HT1080 (cell line): ENCODE results near the gene SMARCA2.

RAMPAGE:
- cytosol, long total RNA, result no peak
- long total RNA, result no peak
- nucleus, long total RNA, result no peak
Measured at GRCh38 chr9:1299038-1299540, 248.9 kb downstream of the DMRT2 start.

RAMPAGE:
- cytosol, long total RNA, result no peak
- long total RNA, result start-site peak on the plus strand at chr9:2015278-2015368, 30 reads
- nucleus, long total RNA, result start-site peak on the plus strand at chr9:2015333-2015387, 87 and 40 reads in 2 replicates
Measured at GRCh38 chr9:2015175-2015701, at the start of gene SMARCA2. Gene SMARCA2 (plus strand): TSS chr9:2015347.

GRCh38 chr9:2015702-2016540 is 774 bp downstream of the SMARCA2 start:
RAMPAGE:
- cytosol, long total RNA, result no peak
- long total RNA, result start-site peak on the plus strand at chr9:2015972-2015995, 6 reads
- nucleus, long total RNA, result no peak

DNA sequence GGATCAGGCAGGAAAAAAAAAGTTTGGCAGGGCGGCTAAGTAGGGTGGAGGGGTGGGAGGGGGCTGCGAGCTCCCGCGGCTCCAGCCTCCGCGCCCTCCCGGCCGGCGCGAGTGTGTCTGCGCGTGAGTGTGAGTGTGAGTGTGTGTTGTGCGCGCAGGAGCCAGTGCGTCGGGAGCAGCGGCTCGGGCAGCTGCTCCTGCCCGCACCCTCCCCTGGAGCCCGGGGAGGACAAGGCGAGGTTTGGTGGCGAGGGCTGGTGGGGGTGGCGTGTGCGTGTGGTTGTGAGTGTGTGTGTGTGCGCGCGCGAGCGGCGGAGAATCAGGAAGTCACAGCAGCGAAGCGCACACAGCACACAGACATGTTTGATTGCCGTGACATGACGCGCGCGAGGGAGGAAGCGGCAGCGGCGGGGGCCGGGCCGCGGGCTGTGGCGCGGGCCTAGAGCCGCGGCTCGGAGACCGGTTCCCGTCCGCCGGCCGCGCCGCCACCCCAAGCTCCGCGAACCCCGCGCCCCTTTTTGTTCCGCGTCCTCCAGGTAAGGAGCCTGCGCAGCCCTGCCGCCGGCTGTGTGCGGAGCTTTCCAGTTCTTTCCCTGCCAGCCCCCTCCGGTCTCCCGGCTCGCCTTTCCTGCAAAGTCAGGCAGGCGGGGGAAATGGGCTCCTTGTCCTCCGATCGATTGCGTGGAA is 2.3 kb downstream of the SMARCA2 start:
RAMPAGE:
- cytosol, long total RNA, result no peak
- long total RNA, result no peak
- nucleus, long total RNA, result no peak

GRCh38 chr9:2017951-2018103 is 2.7 kb downstream of the SMARCA2 start:
RAMPAGE:
- cytosol, long total RNA, result no peak
- long total RNA, result no peak
- nucleus, long total RNA, result no peak

GRCh38 chr9:2043383-2044736 is 28.7 kb downstream of the SMARCA2 start:
RAMPAGE:
- cytosol, long total RNA, result no peak
- long total RNA, result no peak
- nucleus, long total RNA, result no peak

DNA sequence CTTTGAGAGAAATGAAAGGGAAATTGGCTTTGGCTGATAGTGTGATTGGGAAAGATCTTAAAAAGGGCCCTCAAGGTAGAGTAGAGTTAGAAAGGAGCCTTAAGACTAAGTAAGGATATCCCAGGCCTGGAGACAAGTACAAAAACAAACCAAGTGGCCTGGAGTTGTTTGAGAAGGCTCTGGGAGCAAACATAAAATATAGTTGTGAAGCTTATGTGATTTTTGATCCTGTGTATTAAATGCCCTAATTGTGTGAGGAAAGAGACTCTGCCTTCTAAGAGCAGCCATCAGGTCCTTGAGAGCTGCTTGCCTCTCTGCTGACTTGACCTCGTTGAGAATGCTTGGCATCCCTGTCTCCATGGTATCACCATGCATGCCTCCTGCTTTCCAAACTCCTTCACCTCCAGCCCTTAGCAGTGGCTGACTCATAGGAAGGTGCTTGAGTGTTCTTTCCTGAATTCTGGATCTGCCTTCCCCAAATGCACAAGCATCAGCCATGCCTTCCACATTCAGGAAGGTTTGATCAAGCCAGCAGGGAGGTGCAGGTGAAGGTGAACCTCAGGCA is 78.9 kb downstream of the SMARCA2 start:
RAMPAGE:
- cytosol, long total RNA, result no peak
- long total RNA, result no peak
- nucleus, long total RNA, result no peak

GRCh38 chr9:2115701-2116287 is 100.6 kb downstream of the SMARCA2 start:
RAMPAGE:
- cytosol, long total RNA, result no peak
- long total RNA, result no peak
- nucleus, long total RNA, result no peak

DNA sequence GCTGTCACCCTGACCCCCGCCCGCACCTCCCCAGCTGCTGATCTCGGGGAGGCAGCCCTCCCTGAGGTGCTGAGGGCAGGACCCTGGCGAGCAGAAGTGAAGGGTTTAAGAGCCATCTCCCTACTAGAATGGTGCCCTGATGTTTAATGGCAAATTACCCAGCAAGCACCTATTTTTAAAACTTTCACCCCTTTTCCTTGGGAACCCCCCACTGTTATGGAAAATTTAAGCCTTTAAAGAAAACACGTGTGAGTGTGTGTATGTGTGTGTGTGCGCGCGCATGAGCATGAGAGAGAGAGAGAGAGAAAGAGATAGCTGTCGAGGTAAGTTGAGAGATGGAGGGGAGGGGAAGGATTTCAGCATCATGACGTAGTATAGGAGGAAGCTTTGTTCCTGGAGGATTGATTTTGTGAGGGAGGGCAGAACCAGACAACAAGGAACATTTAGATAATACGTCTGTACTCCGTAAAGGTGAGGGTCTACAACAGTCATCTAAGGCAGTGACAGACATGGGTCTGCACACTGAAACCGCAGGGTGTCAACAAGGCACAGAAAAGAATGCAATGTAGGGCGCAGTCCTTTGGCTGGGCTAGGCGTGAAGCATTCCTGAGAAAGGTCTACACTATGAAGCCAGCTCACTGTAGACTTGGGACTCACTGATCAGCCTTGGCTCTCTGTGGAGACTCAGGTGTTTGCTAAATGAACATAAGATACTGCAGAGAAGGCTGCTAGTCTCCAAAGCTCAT is 227.7 kb downstream of the SMARCA2 start:
RAMPAGE:
- cytosol, long total RNA, result no peak
- long total RNA, result no peak
- nucleus, long total RNA, result no peak

RAMPAGE:
- cytosol, long total RNA, result no peak
- long total RNA, result no peak
- nucleus, long total RNA, result no peak
Measured at GRCh38 chr9:2260442-2261264, 245.5 kb downstream of the SMARCA2 start.

DNA sequence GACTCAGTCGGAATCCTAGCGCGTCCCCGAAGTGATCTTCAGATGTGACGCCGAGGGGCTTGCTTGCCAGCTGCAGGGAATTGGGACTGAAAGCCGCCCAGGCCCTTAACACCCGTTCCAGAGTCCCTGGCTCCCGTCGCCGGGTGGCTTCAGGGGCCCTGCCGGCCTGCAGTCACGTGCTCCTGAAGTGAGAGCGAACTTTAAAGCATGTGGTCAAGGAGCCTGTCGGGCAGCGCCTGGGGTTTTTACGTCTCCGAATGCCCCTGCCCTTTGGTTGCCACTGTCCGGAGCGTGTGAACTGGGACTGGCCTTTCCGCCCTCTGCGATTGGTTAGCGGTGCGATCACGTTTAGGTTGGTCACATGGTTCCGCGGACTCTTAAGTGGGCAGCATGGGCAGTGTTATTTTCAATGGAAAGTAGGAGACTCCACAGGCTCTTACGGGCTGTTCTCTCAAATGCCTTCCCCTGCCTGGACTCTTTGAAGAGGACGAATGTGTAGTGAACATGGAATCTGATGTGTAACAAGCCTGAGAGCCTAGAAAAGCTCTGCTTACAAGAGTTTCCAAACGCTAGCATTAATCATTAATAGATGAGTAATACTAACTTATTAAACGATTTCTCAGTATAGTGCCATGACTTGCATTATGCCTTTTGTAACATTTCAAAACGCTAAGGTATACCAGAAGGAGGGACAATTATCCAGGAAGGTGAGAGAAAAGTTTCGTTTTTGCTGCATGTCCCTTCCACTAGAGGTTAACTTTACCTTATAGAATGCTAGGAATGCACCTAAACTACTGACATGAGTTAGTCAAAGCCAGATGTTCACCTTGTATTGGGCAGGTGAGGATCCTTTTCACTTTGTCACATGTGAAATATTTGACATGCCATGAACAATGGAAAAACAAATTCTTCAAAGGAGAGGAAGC is 2.0 kb downstream of the VLDLR start:
RAMPAGE:
- cytosol, long total RNA, result no peak
- long total RNA, result no peak
- nucleus, long total RNA, result no peak

DNA sequence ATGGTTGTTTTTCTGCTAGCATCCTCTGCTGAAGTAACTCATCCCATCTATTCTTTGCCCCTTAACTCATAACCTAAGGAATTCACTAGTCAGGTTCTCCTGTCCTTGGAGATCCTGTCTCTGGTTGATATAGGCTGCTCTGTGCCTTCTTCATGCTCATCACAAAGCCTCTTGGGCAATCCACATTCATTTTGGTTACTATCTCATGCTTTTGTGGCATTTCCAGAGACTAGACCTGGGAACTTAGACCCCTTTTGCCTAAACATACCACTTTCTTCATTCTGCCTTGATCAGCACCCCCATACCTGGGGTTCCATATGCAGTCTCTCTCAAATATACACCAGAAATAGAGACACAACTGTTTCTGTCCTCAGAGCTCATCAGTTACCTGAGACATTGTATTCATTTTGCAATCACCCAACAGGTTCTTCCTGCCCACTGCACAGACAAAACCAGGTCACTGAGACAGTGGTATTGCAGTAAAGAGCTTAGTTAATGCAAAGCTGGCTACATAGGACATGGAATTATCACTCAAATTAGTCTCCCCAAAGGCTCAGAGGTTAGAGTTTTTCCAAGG is 40.7 kb downstream of the KCNV2 start:
RAMPAGE:
- cytosol, long total RNA, result no peak
- long total RNA, result no peak
- nucleus, long total RNA, result no peak

RAMPAGE:
- cytosol, long total RNA, result no peak
- long total RNA, result no peak
- nucleus, long total RNA, result no peak
Measured at GRCh38 chr9:3508145-3508941, 17.5 kb downstream of the RFX3 start.

GRCh38 chr9:3526207-3527211 is 708 bp upstream of the RFX3 start:
RAMPAGE:
- cytosol, long total RNA, result no peak
- long total RNA, result no peak
- nucleus, long total RNA, result no peak

DNA sequence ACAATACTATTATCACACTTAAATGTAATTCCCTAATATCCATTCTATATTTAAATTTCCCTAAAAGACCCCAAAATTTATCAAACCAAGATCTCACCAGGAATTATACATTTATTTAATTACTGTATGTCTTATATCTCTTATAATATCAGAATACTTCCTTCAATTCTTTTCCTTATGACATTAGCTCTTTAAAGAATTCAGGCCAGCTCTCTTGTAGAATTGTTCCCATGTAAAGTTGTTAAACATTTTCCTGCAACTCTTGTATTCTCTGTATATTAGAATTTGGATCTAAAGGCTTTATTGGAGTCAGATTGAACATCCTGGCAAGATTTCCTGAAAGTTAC is 196.0 kb upstream of the RFX3 start:
RAMPAGE:
- cytosol, long total RNA, result no peak
- long total RNA, result no peak
- nucleus, long total RNA, result no peak

RAMPAGE:
- cytosol, long total RNA, result no peak
- long total RNA, result no peak
- nucleus, long total RNA, result no peak
Measured at GRCh38 chr9:3827019-3827535, 301.3 kb upstream of the RFX3 start.

DNA sequence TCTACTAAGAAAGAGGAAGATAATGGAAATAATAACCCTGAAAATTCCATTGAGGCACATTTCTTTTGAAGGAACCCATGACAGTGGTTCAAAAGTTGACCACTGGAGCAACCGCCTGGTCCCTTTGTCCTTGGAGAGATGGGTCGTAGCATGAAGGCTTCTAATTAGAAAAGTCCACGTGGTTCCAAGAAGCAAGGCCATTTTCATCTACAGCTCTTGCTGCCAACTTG is 314.7 kb upstream of the RFX3 start:
RAMPAGE:
- cytosol, long total RNA, result no peak
- long total RNA, result no peak
- nucleus, long total RNA, result no peak

DNA sequence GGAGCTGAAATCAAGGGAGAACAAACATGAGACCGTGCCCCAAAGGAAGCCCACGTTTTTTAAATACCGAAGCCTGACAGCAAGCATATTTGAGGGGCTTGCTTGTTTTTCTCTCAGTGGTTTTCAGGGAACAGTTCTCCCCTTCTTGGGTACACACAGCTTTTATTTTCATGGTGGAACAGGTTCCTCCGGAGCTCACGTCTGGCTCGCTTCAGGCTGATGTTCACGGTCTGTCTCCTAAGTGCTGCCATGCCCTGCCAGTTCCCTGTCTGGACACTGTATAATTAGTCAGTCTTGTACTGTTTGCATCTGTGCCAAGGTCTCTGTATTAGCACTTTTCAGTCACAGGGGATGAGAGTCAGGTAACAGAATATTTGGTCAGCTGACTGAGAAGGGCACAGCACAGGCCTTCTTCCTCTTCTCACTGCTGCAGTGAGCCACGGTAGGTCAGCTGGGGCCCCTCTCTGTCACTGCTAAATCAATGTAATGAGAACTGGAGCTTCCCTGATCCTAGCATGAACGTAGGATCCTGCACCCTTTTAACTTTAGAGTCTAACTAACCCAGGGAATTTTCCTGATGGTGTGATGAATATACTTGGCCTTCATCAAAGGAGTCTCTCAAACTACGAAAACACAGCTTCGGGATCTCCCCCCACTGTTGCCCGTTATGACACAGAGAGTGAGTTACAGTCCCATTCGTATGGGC is 353.9 kb upstream of the RFX3 start:
RAMPAGE:
- cytosol, long total RNA, result no peak
- long total RNA, result no peak
- nucleus, long total RNA, result no peak

DNA sequence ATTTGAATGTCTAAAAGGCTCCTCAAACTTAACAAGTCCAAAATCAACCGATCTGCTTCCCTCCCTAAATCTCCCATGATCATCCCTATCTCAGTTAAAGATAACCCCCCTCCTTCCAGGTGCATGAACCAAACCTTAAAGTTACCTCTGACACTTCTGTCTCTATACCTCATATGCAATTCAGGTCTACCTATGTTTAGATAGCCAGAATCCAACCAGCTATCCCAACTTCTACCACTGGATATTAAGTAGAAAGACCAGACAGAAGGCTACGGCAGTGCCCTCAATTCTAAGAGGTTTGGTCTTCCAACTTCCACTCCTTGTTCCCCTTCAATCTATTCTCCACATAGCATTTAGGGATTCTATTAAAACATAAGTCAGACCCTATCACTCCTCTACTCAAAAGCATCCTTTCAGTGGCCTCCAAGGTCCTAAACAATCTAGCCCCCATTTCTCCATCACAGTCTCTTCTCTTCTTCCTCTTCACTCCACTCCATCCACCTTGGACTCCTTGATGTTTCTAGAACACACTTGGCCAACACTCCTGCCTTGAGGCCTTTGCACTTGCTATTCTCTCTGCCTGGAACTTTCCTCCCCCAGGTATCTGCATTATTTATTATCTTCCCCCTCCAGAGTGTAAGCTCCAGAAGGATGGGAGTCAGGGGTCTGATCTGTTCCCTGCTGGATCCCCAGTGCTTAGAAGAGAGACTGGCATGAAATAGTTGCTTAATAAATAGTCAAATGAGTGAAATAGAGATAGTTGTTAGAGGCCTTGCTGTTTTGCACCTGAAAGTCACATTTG is 195.5 kb downstream of the GLIS3 start:
RAMPAGE:
- cytosol, long total RNA, result no peak
- long total RNA, result no peak
- nucleus, long total RNA, result no peak

RAMPAGE:
- cytosol, long total RNA, result no peak
- long total RNA, result no peak
- nucleus, long total RNA, result no peak
Measured at GRCh38 chr9:4213202-4213948, 86.5 kb downstream of the GLIS3 start.